Non-pigmented ciliary epithelial cell (primary cell): ENCODE results near the gene KCNMB1.

- RRBS = no CpG with 5 or more reads among the region's 19 CpGs
These were observed at the start of gene KCNMB1 for GRCh38 chr5:170388883-170389908. TSS of gene KCNMB1 (minus strand) at chr5:170389367.

DNA sequence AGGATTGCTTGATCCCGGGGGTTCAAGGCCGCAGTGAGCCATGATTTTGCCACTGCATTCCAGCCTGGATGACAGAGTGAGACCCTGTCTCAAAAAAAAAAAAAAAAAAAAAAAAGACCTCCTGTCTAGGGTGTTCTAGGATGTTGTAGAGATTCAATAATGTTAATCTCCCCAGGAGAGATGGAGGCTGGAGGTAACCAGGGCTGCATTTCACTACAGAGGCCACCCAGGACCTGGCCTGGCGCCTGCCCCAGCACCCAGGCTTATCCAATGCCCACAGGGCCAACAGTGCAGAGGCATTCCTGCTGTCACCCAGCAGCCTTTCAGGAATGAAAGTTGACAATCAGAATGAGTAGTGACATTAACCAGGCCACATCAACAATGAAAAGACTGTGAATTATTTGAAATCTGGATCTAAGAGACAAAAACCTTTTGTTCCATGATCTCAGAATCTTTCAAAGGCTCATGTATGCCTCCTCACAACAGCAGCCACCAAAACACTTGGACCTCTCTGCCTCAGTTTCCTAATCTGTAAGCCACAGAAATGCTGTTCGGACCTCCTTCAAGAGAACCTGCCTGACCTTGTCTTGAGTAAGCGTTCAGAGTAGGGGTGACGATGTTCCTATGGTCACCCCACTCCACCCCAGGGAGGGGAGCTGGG is 36.1 kb upstream of the GABRP start:
- RRBS = no CpG with 5 or more reads among the region's 6 CpGs

GRCh38 chr5:170771467-170771948 is 12.0 kb upstream of the GABRP start:
- RRBS = no CpG with 5 or more reads among the region's 16 CpGs

DNA sequence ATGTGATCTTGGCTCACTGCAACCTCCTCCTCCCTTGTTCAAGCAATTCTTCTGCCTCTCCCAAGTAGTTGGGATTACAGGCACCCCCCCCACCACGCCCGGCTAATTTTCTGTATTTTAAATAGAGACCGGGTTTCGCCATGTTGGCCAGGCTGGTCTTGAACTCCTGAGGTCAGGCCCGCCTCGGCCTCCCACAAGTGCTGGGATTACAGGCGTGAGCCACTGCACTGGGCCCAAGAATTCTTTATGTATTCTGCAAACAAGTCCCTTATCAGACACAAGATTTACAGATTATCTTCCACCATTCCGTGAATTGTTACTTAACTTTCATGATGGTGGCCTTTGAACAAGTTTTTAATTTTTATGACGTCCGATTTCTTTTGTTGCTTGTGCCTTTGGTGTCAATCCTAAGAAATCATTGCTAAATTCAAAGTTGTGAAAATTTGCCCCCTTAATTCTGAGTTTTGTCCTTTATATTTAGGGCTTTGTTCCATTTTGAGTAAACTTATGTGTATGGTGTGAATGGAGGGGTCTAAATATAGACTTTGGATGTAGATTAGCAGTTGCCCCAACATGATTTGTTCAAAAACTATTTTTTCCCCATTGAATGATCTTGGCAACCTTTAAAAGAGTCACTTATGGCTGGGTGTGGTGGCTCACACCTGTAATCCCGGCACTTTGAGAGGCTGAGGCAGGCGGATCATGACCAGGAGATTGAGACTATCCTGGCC is 10.4 kb downstream of the NPM1 start:
- RRBS = no CpG with 5 or more reads among the region's 12 CpGs

DNA sequence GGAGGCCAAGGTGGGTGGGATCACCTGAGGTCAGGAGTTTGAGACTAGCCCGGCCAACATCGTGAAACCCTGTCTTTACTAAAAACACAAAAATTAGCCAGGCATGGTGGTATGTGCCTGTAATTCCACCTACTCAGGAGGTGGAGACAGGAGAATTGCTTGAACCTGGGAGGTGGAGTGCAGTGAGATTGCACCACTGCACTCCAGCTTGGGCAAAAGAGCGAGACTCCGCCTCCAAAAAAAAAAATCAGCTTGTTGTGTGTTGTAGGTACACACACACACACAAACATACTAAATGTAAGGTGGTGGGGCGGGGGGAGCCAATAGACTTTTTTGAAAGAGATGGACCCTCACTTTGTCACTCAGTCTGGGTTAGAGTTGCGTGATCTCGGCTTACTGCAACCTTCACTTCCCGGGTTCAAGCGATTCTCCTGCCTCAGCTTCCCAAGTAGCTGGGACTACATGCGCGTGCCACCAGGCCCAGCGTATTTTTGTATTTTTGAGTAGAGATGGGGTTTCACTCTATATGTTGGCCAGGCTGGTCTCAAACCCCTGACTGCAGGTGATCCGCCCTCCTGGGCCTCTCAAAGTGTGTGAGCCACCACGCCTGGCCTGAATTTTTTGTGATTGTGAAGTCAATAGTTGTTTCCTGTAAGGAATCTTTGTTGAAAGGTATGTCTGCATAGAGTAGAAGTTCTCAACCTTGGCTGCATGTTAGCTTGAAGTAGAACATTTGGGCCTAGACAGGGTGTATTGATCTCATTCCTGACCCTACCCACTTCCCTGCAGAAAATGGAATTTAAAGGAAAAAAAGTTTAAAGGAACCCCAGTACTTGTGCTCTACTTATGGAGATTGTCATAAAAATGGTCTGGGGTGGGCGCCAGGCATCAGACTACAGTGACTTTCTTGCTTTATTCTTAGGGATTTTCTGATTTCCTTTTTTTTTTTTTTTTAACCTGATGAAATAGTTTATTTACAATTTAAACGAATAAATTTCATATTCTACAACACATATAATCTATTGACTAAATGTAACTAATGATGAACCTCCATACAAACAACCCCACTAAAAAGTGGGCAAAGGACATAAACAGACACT is 13.8 kb downstream of the NPM1 start:
- RRBS = no CpG with 5 or more reads among the region's 16 CpGs

GRCh38 chr5:171644223-171644574 is 141.4 kb upstream of the SMIM23 start:
- RRBS = no CpG with 5 or more reads among the region's 5 CpGs

GRCh38 chr5:171999366-172000605 is 6.7 kb downstream of the FBXW11 start:
- RRBS = no CpG with 5 or more reads among the region's 8 CpGs

DNA sequence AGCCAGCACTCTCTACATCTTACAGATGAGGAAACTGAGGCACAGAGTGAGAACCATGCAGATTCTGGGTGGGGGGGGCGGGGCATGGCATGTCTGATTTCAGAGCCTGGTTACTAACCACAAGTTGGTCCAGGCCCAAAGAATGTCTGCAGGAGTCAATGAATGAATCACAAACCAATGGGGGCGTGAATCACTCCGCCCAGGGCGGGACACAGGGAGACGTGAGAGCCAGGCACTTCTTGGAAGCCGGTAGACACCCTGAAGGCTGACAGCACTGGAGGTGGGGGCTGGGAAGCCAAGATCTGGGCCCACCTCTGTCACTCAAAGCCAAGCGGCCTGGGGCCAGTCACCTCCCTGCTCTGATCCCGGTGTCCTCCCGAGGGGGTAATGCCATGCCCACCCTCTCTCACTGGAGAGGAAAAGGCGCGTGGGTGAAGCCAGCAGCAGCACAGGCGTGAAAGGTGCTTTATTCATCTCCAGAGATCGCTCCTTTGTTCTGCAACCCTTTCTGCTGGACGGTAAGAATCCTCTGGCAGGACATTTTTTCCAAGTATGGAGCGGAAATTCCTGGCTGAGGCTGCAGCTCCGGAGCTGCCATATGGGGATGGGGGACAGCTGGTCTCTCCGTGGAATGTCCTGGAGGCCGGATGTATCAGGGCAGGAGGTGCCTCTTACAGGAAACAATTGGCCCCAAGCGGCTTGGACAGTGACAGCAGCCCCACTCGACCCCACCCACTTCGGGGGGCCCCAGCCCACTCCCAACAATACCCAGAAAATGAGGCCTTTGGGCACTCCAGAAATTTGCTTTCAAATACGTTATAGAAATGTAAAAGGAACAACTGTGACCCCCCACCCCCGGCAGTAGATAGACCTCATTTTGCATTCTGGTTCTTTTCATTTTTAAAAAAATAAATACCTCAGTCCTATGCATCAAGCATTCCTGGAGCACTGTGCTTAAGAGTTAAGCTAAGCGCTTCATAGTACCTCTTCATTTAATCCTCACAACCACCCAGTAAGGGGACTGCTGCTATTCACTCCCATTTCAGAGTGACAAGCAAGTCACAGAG is 84.8 kb downstream of the STK10 start:
- RRBS = 7% methylated on average over 3 of the region's 24 CpGs

- RRBS = no CpG with 5 or more reads among the region's 8 CpGs
These were observed 17.3 kb downstream of the STK10 start for GRCh38 chr5:172170736-172171156.

GRCh38 chr5:172303896-172304173 is 20.3 kb upstream of the UBTD2 start:
- RRBS = no CpG with 5 or more reads among the region's 1 CpG

DNA sequence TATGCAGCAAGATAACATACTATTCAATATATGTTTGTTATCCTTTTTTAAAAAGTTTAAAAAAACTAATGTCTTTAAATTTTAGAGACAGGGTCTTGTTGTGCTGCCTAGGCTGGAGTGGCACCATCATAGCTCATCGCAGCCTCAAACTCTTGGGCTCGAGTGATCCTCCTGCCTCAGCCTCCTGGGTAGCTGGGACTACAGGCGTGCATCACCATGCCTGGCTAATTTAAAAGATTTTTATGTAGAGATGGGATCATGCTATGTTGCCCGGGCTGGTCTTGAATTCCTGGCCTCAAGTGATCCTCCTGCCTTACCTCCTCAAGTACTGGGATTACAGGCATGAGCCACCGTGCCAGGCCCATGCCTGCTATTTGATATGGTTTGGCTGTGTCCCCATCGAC is 68.6 kb upstream of the UBTD2 start:
- RRBS = no CpG with 5 or more reads among the region's 6 CpGs

DNA sequence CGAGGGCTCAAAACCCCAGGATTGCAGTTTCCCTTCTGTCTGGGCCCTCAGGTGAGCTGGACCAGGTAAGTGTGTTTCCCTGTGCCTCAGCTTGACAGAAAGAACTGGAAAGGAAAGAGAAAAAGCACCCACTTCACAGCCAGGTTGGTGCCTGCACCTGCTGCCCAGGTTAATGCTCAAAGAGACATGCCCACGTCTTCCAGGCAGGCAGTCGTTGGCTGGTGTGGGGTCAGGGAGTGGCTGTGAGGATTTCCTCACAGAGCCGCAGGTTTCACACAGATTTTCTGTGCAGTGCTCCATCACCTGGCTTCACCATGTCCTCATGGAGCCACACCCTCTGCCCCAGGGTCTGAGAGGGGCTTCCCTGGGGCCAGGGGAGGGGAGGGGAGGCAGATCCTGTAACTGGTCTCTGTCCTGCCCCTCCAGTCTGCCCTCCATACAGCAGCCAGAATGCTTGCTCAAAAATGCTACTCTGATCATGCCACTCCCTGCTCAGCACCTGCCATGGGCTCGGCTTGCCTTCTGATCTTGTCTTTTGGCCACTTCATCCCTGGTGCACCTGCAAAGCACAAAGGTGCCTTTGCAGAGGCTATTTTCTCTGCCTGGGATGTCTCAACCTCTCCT is 82.5 kb upstream of the UBTD2 start:
- RRBS = no CpG with 5 or more reads among the region's 5 CpGs

DNA sequence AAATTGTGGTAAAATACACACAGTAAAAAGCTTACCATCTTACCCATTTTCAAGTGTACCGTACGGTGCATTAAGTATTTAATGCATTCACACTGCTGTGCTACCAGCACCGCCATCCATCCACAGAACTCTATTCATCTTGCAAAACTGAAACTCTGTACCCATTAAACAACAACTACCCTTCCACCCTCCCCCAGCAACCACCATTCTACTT is 70.1 kb downstream of the SH3PXD2B start:
- RRBS = no CpG with 5 or more reads among the region's 3 CpGs

- RRBS = no CpG with 5 or more reads among the region's 16 CpGs
These were observed 30.6 kb downstream of the SH3PXD2B start for GRCh38 chr5:172423685-172424140.

GRCh38 chr5:172509196-172509958 is 55.1 kb upstream of the SH3PXD2B start:
- RRBS = no CpG with 5 or more reads among the region's 17 CpGs

- RRBS = no CpG with 5 or more reads among the region's 5 CpGs
These were observed 73.2 kb upstream of the SH3PXD2B start for GRCh38 chr5:172527449-172528029.

GRCh38 chr5:172533083-172533474 is 78.8 kb upstream of the SH3PXD2B start:
- RRBS = 75% methylated on average over 3 of the region's 9 CpGs

GRCh38 chr5:172533475-172534334 is 79.4 kb upstream of the SH3PXD2B start:
- RRBS = no CpG with 5 or more reads among the region's 12 CpGs

- RRBS = no CpG with 5 or more reads among the region's 11 CpGs
These were observed 49.1 kb downstream of the DUSP1 start for GRCh38 chr5:172721867-172722393.

DNA sequence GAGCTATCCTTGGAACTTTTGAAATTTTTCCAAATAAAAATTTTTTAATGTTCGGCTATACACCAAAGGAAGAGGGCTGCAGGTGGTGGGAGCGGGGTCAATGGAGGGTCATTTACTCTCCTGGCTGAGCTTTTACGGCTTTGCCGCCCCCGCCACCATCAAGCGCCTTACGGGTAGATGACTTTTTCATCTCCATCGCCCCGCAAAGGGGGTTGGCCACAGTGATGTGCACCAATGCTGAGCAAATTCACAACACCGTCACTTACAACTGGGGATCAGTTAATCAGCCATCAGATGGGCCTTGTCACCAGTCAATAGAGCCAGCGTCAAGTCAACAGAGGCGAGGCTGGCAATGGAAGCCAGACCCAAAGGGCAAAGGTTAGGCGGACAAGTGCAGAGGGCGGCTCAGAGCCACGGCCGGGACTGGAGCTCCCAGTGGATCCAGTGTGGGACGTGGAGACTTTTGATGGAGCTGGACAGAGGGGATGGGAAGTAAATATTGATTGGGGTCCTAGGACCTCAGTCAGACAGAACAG is 45.8 kb downstream of the DUSP1 start:
- RRBS = no CpG with 5 or more reads among the region's 17 CpGs